Daoy (cell line): ENCODE data around the gene PCMTD2.

GRCh38 chr20:64254832-64255898 lies at the start of gene PCMTD2:
PCMTD2 (plus strand) TSS chr20:64255748.
- RAMPAGE, long total RNA = no peak

- RAMPAGE, long total RNA = no peak
Observed at GRCh38 chr20:64264976-64265642, 9.6 kb downstream of the PCMTD2 start.

GRCh38 chr20:64286352-64286793 lies 30.8 kb downstream of the PCMTD2 start:
- RAMPAGE, long total RNA = no peak